Spinal cord (tissue), 3 donors: ENCODE measurements around the genes OR4D2 and PRR11.

DNA sequence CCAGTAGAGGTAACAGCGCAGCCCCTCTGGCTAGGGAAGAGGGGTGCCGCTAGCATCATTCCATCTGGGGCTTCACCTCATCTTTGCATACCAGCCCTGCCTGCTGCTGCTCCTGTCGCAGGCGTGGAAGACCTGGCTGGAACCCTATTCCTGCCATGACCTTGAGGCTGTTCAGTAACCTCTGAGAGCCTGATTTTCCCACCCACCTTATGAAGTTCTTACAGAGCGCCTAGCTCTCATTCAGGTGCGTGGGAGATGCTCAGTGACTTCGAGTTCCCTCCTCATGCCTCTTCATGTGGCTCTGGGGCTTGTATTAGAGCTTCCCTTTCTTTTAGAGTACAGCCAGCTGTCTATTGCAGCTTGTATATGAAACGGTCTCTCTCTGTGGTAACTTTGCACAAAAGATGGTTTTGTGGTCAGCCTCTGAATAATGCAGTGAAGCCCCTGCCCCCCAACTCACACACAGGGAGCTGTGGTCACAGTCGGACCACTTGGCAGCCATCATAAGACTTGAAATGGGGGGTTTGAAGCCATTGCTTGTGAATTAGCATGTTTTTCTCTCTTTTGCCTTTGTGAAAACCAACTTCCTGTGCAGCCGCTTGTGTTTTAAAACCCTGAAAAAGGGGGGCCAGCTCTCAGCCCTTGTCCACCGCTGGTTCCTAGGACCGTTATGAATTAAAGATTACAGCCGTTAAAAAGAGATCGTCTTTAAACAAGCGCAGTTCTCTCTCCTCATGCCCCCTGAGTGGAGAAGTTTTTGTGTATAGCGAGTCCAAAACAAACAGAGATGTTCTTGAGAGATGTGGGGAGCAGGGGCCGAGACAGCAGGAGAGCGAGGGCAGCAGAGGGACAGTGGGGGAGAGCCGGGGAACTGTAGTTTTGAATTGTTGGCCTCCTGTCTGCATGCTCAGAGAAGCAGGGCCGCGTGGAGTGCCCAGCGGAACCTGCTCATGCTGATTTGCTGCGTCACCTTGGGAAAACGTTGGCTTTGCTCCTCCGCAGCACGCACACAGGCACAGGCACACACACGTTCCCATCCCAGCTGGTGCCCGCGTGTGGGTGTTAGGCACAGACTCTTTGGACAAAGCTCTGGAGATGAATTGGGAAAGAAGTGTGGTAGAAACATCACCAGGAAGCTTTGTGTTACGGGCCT lies 198.9 kb downstream of the MSI2 start:
- PRO-cap: no peak
- RAMPAGE, long total RNA: no peak

- PRO-cap: no peak
- RAMPAGE, long total RNA: no peak
These were observed 225.8 kb downstream of the CCDC182 start for GRCh38 chr17:57519284-57519760.

DNA sequence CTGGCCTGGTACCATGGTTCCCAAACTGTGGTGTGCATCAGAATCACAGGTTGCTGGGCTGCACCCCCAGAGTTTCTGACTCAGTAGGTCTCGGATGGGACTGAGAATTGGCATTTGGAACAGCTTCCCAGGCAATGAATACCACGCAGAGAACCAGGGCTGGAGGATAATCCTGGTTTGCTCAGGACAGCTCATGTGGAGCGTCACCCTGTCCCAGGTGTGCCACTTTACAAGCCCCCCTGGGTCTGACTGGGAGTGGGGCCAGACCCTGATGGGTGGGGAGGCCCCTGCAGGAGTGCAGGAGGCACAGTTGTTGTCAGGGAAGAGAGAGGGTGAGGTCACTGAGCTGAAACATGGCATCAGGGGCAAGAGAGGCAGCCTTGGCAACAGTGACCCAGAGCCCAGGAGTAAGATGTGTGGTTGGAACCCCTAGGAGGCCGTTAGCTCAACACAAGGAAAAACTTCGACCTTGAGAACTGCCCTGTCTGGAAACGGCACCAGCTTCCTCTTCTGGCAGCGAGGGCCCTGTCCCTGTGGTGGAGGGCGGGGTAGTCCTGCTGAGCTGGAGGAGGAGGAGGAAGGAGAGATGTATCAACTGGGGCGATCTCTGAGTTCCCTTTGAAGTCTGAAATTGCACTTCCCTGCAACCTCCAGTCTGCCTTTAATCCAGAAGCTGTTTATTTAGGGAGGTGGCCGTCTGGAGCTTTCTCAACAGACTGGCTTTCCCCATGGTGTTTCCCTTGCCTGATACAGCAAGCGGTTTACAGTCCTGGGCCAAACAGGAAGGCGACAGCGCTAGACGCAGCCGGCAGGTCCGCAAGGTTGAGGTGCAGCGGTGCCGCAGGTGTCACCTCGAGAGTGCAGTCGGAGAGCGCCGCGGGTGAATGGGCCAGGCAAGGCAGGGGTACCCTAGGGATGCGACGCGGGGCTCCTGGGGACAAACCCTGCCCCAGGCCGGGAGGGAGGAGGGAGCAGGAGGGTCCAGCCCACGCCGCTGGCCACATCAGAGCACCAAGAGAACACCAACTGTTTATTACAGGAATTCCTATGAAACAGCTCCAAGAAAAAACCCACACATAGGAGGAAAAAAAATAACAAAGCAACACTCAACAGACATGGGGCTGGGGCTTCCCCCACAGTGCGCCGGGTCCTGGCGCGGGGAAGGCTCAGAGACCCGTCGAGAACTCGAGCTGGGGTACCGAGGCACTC lies 11.1 kb upstream of the MRPS23 start:
- PRO-cap: no peak
- RAMPAGE, long total RNA: no peak

DNA sequence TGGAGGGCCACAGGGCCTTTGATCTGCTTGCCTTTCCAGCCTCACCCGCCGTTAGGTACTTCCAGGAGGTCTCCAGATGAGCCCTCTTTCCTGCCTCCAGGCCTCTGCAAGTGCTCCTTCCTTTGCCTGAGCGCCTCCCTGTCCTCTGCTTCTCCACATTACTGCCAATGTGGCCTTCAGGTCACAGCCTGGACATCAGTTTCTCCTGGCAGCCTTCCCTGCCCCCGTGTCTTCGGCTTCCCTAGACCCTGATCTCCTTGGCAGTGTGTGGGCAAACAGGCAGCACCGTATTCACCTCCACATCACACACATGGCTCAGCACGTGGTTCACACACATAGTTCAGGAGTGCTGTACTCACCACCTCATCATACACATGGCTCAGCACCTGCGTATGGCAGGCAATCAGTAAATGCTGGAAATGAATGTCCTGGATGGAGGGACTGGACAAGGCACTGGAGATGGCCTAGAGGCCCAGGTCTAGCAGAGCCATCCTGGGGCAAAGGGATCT lies 26.4 kb upstream of the MRPS23 start:
- PRO-cap: no peak
- RAMPAGE, long total RNA: no peak

DNA sequence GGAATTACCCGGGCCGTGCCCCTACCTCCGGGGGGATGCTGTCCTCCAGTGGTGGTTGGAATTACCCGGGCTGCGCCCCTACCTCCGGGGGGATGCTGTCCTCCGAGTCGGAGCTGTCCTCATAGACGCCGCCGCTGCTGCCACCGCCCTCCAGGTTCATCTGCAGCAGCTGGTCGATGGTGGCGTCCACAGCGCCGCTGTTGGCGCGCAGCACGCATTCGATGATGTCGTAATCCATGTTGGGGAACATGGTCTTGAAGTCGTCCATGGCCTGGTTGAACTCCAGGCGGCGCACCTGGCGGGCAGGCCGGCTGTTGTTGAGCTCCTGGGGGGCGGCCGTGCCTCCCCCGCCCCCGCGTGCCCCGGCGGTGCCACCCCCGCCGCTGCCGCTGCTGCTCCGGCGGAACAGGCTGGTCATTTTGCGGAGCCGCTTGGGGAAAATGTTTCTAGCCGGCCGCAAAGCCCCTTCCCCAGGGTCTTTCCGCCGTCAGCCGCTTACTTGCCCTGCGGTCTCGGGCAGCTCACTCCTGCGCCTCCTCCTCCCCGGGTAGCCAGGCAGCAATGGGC lies 35.4 kb upstream of the MRPS23 start:
- PRO-cap: no peak
- RAMPAGE, long total RNA: no peak

- PRO-cap: no peak
- RAMPAGE, long total RNA: no peak
These were observed 48.3 kb downstream of the CUEDC1 start for GRCh38 chr17:57906795-57907431.

DNA sequence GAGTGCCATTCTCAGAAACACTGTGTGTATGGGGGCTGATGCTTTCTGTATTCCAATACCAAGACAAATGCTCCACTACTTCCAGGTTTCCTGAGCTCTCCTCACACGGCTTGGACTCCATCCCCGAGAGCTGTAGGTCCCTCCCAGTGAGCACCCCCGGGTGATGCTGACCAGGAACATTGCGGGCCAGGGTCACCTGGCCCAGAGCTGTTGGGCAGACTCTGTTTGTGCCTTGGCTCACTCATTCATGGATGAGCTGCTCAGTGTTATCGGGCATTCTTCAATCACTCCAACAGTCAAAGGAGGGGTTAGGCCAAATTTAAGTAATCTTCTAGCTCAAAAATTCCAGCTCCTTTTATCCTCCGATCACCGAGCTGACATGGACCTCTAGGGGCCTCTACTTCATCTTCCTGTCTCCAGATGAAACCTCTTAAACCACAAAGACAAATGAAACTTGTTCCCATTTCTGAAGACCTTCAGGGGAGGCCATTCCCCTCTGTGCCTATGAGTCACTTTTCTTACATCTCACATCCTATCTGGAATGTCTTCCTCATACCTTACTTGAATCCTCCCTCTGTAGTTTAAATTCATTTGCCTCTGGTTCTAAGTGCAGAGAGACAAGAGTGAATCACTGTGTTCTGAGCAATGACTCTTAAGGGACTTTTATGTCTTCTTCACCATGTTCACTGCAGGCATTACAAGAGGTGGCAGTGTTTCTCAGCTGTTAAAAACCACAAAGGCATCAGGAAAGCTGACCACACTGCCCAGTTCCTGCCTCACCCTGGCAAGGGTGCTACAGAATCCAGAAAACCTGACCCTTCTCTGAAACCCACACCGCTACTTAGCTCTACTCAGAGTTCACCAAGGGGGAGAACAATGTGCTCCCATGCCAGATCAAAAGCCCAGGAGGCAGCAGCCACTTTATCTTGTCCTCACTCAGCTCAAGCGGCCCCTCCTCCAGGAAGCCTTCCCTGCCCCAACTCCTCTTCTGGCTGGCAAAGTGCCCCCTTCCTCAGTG lies 6.7 kb downstream of the CUEDC1 start:
- PRO-cap: no peak
- RAMPAGE, long total RNA: no peak

DNA sequence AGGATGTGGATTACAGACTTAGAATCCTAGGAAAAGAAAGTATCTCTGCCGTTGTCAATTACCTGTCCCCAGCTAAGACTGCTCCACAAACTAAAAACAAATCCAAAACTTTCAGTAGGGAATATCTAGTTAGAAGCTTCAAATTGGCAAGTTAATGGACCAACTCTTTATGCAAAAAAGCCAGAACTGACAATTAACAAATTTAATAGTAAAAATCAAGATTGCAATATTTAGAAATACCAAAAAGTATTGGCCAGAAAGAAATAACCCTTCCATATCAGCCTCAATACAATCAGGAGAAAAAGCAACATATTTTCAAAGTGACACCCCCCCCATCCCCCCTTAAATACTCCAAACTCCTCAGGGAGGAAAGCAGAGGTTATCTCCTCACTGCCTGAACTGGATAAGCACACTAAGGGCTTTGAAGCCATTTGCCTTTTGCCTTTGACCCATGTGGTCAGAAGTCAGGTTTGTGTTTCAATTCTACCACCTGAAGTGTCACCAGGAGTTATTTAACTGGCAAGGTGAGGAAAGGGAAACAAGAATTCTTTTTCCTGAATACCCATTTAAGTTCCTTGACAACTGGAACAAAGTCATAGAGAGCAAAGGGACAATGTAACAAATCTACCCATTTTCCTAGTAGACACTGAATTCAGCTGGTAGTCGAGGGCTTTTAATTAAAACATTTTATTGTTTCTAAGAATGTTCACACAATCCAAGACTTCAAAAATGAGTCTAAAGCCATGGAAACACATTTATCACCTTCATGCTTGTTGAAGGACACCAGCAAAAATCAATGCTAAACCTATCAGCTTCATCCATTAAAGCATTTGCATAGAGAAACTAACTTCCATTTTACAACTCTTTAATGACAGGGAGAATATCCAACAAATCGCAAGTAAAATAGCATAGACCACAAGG lies 3.5 kb upstream of the VEZF1 start:
- PRO-cap: no peak
- RAMPAGE, long total RNA: no peak

DNA sequence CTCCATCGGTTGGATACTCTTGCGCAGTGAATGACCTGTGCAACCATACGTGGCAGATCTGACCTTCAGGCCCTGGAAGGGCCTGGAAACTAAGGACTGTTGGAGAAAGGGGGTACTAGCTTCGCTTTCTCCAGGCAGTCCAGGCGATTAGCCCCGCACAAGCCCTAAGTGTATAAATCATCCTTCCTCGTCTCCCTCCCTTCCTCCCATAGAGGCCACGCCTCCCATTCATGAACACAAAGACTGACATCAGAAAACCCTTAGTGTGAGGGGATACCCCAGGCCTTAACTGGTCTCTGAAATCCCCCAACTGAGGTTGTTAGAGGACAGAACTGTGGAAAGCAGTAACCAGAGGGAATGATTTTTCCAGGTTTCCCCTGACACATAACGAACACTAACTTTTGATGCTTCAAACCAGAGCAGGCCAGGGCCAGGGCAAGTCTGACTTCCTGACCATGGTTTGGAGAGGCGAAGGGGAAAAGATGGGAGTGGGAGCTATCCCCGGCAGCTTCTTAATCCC lies 1.5 kb upstream of the DYNLL2 start:
- PRO-cap: no peak
- RAMPAGE, long total RNA: no peak

DNA sequence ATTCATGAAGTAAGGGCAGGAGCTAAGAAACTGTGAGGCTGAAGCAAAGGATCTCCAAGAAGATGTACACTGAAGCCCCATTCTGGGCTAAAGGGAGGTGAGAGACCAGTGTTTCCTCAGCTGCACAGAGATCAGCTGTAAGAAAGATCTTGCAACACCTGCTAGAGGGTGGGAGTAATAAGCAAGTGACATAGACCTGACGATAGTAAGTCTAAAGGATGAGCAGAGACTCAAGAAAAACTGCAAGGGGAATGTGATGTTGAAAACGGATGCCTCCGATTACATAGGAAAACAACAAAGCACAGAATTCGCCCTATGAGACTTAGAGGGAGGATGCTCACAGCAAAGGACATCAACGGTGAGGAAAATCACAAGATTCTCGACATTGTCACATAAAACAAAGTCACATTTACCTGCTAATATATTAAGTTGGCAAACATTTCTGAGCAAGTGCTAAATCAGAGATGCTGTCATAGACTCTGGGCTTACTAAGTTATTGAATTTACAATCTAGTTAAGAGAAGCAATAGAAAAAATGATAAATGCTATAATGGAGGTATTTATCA lies at the start of gene OR4D2:
OR4D2 (plus strand) TSS at position 287 of the 565 bp plus-strand sequence.
- PRO-cap: no peak
- RAMPAGE, long total RNA: no peak

DNA sequence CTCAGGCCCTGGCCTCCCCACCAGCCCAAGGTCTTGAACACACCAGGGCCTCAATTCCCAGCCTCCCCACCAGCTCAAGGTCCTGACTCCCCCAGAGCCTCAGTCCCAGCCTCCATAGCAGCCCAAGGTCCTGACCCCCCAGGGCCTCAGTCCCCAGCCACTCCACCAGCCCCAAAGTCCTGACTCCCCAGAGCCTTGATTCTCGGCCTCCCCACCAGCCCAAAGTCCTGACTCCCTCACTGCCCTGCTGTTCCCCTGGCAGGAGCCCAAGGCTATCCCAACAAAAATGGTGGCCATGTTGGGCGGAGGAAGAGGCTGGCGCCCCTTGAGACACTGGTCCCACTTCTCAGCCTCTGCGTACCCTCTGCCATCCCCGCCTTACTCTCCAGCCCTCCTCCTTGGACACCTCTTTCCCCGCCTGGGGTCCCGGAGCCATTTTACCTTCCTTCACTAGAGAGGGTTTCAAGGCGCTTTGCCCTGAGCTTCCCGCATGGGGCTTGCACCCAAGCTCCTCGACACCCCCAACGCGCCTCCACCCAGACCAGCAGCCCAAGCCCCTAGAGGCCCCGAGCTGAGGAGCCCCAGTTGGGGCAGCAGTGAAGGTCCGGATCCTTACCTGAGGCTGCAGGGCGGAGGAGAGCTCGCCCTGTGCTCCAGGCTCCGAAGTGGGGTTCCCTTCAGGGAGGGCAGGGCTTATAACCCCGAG lies 3.4 kb upstream of the TSPOAP1 start:
- PRO-cap: unidirectional peak, minus-strand start at position 667 of the sequence
- RAMPAGE, long total RNA: no peak

DNA sequence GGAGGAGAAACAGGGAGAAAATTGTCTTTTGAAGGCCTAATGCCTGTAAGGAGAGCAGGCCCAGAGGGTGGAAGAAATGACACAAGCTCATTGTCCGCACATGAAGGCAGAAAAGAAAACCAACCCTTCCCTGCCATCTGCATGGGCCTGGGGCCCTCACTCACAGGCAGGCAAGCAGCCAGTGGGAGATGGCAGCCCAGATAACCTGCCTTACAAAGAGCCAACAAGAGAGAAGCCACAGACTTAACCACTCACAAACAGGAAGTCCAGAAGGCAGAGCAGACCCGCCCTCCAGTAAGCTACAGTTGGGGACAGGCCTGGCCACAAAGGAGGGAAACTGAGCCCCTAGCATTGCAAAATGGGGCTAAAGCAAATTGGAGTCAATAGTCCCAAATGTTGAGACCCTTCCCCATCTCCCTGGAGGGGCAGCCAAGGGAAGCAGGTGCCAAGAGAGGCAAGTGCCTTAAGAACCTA lies 7.3 kb upstream of the TSPOAP1 start:
- PRO-cap: no peak
- RAMPAGE, long total RNA: no peak

DNA sequence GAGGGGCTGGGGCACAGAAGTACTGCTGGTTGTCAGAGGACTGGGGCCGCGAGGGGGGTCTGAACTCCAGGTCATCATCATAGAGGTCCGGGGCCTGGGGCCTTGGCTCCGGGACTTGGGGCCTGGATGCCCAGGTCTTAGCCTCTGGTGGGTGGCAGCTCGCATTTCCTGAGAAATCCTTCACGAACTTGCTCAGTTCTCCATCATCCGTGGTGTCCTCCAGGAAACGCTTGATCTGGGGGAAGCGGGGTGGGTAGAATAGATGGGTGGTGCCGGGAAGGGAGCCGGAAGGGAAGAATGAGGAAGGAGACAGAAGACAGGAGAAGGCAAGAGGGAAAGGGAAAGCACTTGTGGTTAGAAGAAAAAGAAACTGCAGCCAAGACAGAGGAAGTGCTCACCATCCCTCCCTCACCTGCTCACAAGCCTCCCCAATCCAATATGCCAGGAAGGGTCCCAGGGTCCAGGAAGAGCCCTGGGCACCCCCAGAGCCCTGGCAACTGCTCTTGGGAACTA lies 12.4 kb upstream of the MTMR4 start:
- PRO-cap: no peak
- RAMPAGE, long total RNA: no peak

GRCh38 chr17:58631103-58632257 lies 60.4 kb downstream of the IGBP1C start:
- PRO-cap: no peak
- RAMPAGE, long total RNA: no peak

- PRO-cap: no peak
- RAMPAGE, long total RNA: no peak
These were observed 59.3 kb downstream of the IGBP1C start for GRCh38 chr17:58632400-58633135.

GRCh38 chr17:58658516-58659837 lies 32.9 kb downstream of the IGBP1C start:
- PRO-cap: unidirectional peak, minus-strand start at chr17:58659297
- RAMPAGE, long total RNA: no peak

DNA sequence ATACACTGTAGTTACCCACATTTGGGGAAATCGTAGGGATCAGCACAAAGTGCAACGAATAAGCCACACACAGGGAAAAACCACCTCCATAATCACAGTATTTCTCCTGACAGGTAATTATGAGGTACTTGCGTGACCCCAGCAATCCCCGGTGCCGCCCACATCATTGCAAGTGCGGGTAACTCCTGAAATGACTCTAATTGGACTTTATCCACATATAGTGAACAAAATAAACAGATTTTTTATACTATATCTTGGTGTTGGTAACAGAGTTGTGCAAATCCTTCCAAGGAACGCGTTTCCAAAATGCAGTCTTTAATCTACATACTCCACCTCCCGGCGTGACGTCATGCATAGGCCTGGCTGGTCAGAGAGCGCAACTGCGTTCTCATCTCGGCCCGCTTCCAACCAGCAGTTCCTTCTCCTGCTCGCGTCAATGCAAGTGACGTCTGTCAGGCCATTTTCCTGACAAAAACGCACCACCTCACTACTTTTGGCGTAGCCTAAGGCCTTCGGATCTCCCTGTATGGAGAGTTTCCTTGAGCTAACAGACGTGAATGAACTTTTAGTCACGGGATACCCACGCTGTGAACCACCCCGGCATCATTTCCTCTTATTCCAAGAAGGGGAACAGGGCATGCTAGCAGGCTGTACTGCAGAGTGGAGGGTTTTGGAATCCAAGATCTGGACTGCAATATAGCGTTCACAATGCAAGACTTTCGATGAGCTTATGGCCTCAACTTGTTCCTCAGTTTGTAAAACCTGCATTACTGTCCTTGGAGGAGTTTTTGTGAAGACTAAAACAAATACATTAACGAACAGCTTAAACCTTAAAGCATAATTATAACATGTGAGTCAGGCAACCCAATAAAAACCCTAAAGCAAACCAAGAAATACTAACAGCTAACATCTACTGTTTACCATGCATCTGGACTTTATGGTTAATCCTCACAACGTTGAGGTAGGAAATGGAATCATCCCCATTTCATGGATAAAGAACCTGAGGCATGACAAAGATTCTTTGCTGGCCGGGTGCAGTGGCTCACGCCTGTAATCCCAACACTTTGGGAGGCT lies 24.9 kb downstream of the IGBP1C start:
- PRO-cap: no peak
- RAMPAGE, long total RNA: no peak

DNA sequence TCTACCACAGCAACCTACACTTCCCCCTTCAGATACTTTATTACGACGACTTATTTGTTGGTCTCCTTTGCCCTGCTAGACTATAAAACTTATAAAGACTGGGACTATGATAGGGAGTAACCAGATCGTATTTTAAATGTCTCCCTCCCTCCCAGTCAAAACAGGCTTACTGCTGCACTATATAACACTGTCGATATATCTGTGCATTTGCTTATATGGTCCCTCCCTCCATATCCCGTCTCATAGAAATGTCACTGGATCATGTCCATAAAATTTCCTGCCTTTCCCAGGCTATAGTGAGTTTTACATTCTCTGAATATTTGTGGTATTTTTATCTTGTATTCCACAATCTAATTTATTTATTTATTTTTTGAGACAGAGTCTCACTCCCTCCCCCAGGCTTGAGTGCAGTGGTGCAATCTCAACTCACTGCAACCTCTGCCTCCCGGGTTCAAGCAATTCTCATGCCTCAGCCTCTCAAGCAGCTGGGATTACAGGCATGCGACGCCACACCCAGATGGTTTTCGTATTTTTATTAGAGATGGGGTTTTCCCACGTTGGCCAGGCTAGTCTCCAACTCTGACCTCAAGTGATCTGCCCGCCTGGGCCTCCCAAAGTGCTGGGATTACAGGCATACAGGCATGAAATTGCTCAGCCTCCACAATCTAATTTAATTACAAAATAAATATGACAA lies 13.0 kb downstream of the TRIM37 start:
- PRO-cap: no peak
- RAMPAGE, long total RNA: no peak

- PRO-cap: unidirectional peak, minus-strand start at chr17:59155174
- RAMPAGE, long total RNA: start-site peak on the minus strand at chr17:59155169-59155194, 1,987 and 484 reads in 2 replicates
These were observed at the start of gene PRR11 for GRCh38 chr17:59155028-59156082. PRR11 (plus strand) TSS chr17:59155746.

DNA sequence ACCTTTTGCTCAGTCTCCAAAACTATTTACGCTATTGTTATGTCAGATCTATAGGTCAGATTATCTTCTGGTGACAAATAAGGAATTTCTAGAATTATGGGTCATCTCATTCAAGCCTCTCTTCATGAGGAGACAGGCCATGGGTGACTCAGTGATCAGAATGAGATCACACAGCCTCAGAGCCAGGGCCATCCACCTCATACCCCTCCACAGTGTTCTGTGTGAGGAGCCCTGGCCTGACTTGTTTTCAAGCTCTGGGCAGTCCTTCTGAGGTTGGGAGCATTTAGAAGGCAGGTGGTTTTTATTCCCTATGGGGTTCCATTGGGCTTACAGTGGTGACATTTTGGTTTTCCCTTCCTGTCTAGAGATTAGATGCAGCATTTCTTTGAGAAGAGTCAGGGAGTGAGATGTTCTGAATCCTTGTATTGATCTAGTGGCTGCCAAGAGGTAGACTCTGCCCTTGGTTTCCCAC lies 26.5 kb downstream of the YPEL2 start:
- PRO-cap: no peak
- RAMPAGE, long total RNA: no peak